ENCODE results near the gene GCM2.

GRCh38 chr6:8905840-8906330 lies 470.5 kb upstream of the SLC35B3 start:
- PRO-cap, result no peak

DNA sequence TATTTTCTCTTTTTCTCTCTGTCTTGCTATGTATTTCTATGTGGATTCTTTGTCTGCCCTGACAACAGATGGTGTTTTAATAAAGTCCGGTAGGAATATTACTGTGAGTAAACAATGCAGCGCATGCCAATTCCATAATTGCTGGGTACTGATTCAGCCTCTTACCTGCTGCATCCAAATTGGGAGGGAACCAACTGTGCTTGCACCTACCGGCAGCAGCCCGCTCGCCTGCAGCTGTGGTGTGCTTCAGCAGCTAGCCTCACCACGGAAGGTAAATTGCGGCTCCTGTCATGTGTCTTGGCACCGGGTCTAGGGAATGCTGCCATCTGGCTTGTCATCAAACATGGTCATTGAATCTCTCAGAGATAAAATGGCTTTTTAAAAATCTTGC lies 704.8 kb upstream of the SLC35B3 start:
- PRO-cap, result no peak

- PRO-cap, result no peak
Measured at GRCh38 chr6:9811038-9811436, 603.8 kb downstream of the TFAP2A start.

DNA sequence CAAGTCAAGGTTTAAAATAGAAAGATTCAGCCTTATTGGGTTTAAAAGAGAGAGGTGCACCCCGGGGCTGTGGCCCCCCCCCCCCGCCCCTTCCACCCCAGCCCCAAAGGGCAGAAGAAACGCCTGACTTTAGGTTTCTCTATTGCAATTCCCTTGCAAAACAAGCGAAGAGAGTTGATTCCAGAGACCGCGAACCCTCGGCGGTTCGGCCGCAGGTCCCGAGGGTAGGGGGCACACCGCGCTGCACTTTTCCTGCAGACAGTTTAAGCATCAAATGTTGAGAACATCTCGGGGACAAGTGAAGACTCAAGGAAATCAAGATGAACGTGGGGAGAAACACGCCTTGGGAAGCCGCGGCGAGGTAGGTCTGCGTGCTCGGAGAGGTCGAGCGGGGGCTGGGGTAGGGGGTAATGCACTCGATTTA lies 3.9 kb downstream of the TFAP2A start:
- PRO-cap, result no peak

- PRO-cap, result no peak
Measured at GRCh38 chr6:10531503-10531994, 10.4 kb downstream of the GCNT2 start.

- PRO-cap, result no peak
Measured at GRCh38 chr6:10566987-10567830, 46.1 kb downstream of the GCNT2 start.

DNA sequence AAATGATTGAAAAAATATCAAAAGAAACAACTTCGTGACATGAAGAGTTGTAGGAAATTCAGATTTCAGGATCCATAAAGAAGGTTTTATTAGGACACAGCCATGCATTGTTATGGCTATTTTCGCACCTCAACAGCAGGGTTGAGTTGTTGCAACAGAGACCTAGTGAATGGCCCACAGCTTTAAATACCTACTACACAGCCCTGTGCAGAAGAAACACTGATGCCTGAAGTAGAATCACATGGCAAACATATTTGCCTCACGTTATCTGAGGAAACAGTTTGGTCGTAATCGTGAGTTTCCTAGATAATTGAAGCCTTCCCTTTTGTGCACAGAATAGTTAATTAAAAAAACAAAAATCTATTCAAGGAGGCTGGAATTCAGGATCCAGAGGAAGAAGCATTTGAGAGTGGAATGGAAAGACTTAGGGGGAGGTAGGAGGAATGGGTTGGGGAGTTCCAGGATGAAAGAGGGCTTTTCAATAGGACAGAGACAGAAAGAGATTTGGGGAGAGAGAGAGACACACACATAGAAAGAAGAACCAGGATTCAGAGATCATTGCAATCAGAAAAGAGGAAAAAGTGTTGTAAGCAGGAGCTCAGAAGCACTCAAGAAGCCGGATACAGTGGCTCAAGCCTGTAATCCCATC lies 55.2 kb downstream of the GCNT2 start:
- PRO-cap, result no peak

DNA sequence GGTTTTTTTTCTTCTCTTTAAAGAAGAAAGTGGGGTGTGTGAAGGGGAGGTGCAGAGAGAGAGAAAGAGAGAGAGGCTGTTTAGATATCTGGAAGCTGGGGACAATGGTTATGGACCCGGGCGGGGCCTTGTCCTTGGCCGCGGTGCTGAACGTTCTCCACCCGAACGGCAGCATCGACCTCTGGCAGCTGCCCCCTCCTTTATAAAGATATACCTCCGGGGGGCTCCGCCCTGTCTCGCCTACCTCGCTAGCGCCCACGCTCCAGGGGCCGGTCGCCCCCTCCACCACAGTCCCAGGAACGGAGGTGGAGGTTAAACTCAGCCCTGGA lies at the start of gene GCM2:
Gene GCM2, minus strand, starts transcription at position 176 of the 329 bp plus-strand sequence.
- PRO-cap, result no peak

DNA sequence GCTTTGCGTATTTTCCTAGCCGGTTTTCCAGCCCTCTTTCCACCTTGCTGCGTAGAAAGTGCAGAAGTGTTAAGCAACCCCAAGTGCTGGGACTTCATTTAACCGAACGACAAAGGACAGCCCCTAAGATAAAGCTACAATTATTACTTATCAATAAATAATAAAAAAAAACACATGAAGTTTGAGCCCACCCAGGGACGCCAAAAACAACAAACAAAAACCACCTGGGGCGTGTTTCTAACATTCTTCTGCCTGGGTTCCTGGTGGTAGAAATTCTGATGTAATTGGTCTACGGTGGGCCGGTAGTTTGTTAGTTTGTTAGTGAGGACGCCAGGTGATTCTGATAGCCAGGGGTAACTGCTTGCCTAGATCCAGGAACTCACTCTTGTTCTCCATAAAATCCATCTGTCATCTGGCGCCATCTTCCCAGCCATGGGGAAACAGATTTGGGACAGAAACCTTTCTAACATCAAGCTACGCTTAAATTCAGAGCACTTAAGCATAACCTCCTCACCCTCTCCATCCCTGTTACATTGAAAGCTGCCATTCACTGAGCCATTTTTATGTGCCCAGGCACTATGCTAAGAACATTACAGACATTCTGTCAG lies 671 bp downstream of the SYCP2L start:
- PRO-cap, result no peak

DNA sequence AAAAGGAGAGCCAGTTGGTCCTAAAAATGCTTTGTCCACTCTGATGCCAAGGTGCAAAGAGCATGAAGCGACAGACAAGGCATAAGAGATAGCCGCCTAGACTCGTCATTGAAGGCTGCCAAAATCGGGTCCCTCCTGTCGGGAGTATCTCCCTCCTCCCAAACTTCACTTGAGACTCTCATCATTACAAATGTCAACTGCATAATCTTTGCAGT lies 1.6 kb downstream of the ELOVL2 start:
- PRO-cap, result no peak

DNA sequence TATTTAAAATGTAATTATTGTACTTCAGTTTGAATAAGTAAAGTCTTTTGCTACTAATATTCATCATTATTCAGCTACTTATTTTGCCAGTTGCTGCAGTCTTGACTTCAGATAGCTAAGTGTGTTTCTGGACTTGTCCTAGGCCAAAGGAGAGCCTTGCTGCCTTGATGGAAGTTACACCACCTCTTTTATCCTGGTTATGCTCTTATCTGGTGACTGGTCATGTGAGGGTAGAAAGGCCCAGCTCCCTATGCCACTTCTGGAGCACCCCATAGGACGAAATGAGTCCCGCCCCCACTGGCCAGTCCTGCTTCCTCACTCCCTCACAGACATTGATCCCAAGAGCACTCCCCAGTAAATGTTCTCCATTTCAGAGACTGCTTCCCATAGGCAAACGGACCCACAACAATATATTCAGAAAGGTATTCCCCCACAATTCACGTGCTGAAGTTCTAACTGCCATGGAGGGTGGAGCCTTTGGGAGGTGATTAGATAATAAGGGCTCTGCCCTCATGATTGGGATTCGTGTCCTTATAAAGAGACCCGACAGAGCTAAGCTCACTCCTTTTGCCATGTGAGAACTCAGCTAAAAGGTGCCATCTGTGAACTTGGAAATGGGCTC lies 21.4 kb upstream of the ELOVL2 start:
- PRO-cap, result no peak

DNA sequence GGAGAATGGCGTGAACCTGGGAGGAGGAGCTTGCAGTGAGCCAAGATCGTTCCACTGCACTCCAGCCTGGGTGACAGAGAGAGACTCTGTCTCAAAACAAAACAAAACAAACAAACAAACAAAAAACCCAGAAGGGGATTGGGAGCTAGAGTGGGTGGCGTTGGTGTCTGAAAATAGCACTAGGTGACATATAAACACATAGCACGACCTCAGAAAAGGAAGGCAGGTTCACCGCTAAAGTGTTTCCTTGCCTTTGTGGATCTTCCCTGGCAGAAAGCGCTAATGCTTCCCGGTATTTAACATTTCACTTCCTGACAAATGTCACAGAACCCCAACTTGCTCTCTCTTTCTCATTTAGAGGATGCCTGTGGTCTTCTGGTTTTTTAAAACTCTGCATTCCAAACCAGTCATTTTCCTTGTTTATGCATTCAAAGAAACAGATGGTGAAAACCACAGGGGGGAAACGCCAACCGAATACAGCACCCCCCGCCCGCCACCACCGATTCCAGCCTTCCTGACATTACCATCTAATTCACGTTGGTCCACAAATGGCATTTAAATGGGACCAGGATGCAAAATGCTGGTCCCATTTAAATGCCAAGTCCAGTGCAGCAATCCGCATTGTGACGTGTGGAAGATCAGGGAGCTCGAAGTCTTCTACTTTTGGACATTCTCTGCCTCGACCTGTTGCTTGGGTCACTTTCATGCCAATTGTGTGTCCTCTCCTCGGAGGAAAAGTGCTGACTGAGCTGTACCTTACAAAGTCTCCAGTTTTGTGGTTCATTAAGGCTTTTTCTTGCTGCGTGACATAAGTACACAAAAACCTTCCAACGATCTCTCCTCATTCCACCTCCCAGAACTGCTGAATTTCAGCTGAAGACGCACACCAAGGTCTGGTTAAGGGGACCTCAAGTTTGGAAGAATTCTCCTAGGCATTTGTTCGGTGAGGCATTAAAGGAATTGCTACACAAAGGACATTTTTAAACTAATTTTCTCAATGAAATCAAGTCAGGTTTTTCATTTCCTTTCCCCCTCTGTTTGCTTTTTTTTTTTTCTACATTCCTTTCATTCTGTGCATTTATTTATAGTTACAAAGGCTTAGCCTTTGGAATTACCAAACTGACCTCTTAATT lies 35.9 kb downstream of the NEDD9 start:
- PRO-cap, result no peak

- PRO-cap, result no peak
Measured at GRCh38 chr6:11201005-11201530, 31.4 kb downstream of the NEDD9 start.

GRCh38 chr6:11217286-11217980 lies 15.0 kb downstream of the NEDD9 start:
- PRO-cap, result no peak

DNA sequence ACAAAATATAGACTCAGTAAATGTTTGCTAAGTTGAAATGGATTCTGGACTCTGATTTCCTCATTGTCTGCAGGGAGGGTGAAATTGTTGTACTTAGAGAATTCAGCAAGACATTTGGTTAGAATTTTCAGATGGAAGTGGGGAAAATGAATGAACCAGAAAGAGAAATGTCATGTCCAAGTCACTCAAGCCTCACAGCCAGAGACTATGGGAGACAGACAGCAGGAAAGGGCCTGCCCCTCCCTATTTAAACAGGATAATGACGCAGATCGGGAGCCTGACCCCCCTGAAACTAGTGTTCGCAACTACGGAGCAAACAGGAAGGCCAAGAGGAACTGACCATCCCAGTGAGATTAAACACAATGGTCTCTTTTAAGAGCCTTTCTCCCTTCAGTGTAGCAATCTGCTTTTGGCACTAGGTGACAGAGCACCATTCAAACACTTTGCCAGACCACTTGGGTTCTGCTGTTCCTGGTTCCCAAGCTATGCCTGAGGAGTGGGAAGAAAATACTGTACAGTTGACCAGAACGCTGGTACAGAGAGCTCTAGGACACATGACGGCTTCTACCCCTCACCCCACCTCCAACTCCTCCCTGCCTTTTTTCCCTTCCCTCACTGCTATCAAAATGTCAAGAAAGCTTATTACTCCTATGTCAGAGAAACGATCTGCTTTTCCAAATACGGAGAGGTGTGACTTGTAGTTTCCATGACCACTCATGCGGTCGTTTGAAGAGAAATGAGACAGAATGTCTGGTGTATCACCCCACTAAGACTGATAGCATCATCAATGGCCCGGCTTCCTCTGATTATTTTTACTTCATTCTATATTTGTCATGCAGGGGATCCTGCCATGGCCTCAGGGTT lies 13.6 kb downstream of the NEDD9 start:
- PRO-cap, result bidirectional peak, plus-strand start at position 401 of the sequence, minus-strand start at position 196 of the sequence; bidirectional peak, plus-strand start outside the sequence, minus-strand start at position 778 of the sequence

DNA sequence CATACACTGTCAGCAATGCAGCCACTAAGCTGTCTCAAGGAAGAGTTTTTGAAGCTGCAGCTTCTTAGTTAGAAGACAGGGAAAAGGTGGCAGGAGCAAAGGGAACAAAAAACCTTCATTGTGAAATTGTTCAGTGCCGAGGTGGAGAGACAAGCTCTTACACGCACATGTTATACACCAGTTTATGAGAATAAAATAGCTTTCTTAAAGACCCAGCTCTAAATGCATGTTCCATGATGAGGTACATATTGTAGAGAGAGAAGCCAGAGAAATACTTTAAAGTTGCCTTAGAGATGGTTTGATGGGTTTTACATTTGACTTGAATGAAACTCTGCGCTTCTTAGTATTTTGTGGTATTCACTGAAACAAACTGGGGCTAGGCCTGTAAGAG lies 10.1 kb downstream of the NEDD9 start:
- PRO-cap, result no peak

- PRO-cap, result no peak
Measured at GRCh38 chr6:11270279-11270907, 37.9 kb upstream of the NEDD9 start.

- PRO-cap, result no peak
Measured at GRCh38 chr6:11350014-11350959, 117.8 kb upstream of the NEDD9 start.

- PRO-cap, result no peak
Measured at GRCh38 chr6:11414572-11415094, 122.9 kb upstream of the TMEM170B start.

DNA sequence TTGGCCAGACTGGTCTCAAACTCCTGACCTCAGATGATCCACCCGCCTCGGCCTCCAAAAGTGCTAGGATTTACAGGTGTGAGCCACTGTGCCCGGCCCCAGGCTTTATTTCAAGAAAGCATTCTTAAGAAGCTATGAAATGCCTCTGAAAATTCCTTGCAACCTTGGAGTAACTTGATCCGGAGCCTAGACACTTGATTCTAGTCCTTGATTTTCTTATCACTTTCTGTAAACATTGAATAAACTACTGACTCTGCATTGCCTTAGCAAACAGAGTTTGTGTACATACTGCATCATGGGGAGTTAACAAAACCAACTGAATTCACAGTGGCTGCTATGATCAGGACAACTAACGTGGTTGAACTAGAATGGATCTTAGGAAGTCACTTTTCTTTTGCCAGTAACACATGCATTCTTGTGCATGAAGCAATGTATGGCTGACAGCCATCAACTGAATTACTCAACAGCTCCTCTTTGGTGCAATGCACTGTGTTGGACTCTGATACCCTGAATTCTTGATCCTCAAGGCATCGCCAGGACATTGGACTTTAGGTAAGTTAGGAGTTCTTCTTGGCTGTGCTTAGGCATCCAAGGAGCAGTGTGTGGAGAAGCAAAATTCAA lies 102.8 kb upstream of the TMEM170B start:
- PRO-cap, result no peak

All from cardiac septum (tissue), 1 donor.